Liver (tissue), 9 donors: ENCODE measurements around a stretch of chr1.

DNA sequence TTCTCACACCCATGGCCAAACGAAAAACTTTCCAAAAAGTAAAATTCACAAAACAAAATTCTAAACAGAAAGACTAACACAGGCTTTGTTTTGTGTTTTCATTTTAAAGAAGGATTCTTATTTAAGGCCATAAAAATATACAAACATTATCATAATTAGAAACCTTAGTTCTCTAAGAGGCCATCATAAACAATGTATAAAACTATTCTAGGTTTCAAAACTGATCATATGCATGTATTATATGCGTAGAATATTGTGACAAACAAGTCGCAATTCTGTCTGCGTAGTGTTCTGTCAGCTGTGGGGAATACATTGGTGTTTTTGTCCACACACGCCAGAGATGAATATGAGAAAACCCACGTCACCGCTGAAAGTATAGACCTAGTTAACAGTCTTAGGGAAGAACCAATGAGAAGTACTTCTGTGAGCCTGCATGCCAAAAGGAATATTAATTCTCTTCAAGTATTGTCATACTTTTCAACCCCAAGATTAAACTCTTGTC, 55.5 kb upstream of the RGS1 start:
- PRO-cap, 5 experiments, result no peak in any of the 5 experiments
- RAMPAGE, long total RNA, 2 experiments, result no peak in any of the 2 experiments
- RRBS, result no CpG with 5 or more reads among the region's 7 CpGs

DNA sequence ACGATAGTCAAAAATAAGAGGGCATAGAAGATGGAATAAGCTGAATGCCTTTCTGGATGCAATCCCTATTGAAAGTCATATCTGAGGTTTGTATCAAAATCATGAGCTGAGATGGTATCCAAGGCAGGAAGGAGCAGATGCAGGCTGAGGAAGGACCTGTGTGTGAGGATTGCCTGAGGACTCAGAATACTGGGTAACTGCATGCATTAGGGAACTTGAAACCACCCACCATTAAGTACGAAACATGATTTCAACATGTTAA, 29.6 kb upstream of the RGS1 start:
- PRO-cap, 5 experiments, result peak in 1 of 5 experiments; most common minus-strand start position 183 of the sequence (in 1)
- RAMPAGE, long total RNA, 2 experiments, result no peak in any of the 2 experiments
- RRBS, result no CpG with 5 or more reads among the region's 2 CpGs

- PRO-cap, 5 experiments, result no peak in any of the 5 experiments
- RAMPAGE, long total RNA, 2 experiments, result no peak in any of the 2 experiments
- RRBS, result no CpG with 5 or more reads among the region's 1 CpG
These were observed 7.4 kb upstream of the RGS13 start for GRCh38 chr1:192628457-192628981.

DNA sequence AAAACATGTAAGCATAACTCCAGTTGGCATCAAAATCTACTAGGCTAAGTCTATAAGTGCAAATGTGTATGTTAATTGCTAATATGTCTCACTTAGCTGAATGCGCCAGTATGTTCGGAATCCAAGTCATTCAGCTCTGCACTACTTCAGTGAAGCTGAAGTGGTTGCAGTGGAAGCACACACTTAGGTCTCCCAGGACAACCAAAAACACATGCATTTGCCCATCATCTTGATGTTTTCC, 41.1 kb upstream of the RGS2 start:
- PRO-cap, 5 experiments, result no peak in any of the 5 experiments
- RAMPAGE, long total RNA, 2 experiments, result no peak in any of the 2 experiments
- RRBS, result no CpG with 5 or more reads among the region's 2 CpGs

DNA sequence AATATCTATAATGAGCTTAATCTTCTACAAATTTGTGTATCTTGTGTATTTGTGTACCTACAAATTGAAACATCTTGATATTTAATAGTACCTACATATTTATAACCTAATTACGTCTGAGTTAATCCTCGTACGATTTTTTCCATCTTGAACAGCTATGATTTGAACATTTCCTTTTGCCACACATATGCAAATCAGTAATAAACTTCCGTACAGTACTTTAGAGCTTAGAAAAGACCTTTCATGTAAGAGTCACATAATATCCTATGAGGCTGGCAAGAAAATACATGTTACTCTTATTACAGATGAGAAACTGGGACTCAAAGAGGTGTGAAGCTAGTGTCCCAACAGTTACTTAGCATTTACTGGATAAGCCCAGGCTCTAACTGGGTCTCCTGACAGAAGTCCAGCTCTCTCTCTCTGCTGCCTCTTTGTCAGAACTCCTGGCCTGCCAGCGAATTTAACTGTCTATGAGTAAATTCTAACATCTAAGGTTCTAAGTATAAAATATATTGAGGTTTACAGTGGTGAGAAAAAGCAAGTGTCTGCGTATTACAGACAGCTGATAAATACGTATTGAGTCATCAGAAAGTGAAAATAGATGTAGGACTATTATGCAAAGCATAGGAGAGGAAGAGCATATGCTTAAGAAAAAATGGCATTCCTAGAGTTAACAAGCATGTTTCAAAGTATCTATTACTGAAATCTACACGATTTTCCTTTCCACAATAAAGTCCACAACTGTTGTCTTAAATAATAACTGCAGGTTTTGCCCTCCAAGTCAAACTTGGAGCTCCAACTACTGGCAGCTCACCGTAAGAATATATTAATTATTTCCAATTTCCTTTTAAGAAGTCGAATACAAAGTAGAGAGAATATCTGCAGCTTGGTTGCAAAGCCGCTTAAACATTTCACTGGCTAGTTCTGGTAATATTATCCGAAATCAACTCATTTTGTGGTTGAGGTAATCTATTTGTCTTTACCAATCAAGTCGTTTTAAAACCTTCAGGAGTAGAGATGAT, 1.6 kb upstream of the RGS2 start:
- PRO-cap, 5 experiments, result no peak in any of the 5 experiments
- RAMPAGE, long total RNA, 2 experiments, result no peak in any of the 2 experiments
- RRBS, result no CpG with 5 or more reads among the region's 13 CpGs

- PRO-cap, 5 experiments, result no peak in any of the 5 experiments
- RAMPAGE, long total RNA, 2 experiments, result no peak in any of the 2 experiments
- RRBS, result no CpG with 5 or more reads among the region's 4 CpGs
These were observed 45.9 kb downstream of the UCHL5 start for GRCh38 chr1:193013179-193013841.

DNA sequence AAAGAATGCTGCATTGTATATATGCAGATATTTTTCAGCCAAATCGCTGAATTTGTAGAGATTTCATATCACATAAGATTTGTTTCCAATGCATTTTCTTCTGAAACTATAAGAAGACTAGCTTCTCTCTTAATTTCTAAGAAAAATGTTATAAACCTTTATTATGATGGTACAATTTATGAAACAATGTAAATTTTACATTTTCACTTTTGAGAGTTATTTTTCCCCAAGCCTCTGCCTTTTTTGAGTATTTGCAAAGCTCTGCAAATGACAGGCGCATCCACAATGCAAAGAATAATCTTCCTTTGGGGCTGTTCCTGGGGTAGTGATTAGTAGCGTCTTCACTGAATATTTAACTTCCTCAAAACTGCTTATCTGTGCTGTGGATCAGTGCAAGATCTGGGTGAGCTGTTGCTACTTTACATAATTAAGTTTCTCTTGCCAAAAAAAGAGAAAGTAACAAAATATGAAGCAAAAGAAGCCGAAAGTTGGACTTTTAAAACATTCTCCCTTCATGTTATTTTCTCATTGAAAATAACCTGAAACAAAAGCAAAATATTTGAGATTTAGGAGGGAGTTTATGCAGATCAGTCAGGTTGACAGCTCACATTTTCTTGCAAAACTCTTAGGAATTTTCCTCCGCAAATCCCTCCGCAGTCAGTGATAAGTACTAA, 276.2 kb upstream of the B3GALT2 start:
- PRO-cap, 5 experiments, result no peak in any of the 5 experiments
- RAMPAGE, long total RNA, 2 experiments, result no peak in any of the 2 experiments
- RRBS, result no CpG with 5 or more reads among the region's 6 CpGs

DNA sequence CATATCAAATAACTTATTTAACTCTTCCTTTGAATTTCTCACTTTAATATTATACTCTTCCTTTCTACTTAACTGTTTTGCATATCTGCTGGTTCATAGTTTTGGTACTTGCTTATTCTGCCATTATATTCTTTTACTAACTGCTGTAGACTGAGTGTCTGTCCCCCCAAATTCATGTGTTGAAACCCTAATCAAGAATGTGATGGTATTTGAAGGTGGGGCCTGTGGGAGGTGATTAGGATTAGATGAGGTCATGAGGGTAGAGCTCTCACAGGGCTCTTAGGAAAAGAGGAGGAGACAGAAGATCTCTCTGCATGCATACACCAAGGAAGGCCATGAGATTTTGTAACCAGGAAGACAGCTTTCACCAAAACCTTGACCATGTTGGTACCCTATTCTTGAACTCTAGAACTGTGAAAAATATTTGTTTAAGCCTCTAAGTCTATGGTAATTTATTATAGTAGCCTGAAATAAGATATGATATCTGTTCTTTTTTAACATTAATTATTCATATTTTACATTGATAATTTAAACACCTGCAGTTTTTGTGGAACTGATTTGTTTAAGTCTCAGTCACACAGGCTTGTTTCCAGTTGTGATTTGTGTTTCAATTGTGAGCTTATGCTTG, 354.2 kb upstream of the B3GALT2 start:
- PRO-cap, 5 experiments, result no peak in any of the 5 experiments
- RAMPAGE, long total RNA, 2 experiments, result no peak in any of the 2 experiments

GRCh38 chr1:193569595-193570222, 383.3 kb upstream of the B3GALT2 start:
- PRO-cap, 5 experiments, result no peak in any of the 5 experiments
- RAMPAGE, long total RNA, 2 experiments, result no peak in any of the 2 experiments

GRCh38 chr1:194069630-194069995, 883.2 kb upstream of the B3GALT2 start:
- PRO-cap, 5 experiments, result no peak in any of the 5 experiments
- RAMPAGE, long total RNA, 2 experiments, result no peak in any of the 2 experiments
- RRBS, result no CpG with 5 or more reads among the region's 3 CpGs

DNA sequence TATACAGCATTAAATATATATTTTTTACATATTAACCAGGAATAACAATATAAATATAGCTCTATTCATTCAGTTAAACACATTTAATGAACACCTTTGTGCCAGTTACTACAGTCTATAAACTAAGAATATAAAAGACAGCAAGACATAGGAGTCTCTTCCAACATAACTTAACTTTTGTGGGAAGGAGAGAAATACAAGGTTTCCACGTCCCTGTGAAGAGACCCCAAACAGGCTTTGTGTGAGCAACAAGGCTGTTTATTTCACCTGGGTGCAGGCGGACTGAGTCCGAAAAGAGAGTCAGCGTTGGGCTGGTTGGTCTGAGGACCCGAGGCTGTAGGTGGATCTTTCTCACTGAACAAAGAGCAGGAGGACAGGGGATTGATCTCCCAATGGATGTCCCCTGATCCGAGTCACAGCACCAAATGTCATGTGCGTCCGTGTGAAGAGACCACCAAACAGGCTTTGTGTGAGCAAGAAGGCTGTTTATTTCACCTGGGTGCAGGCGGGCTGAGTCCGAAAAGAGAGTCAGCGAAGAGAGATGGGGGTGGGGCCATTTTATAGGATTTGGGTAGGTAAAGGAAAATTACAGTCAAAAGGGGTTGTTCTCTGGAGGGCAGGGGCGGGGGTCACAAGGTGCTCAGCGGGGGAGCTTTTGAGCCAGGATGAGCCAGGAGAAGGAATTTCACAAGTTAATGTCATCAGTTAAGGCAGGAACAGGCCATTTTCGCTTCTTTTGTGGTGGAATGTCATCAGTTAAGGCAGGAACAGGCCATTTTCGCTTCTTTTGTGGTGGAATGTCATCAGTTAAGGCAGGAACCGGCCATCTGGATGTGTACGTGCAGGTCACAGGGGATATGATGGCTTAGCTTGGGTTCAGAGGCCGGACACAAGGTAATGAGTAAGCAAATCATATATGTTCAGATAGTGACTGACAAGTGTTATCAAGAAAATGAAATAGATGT, 760.2 kb downstream of the KCNT2 start:
- PRO-cap, 5 experiments, result no peak in any of the 5 experiments
- RAMPAGE, long total RNA, 2 experiments, result no peak in any of the 2 experiments
- RRBS, result no CpG with 5 or more reads among the region's 18 CpGs

- PRO-cap, 5 experiments, result peak in 2 of 5 experiments; most common plus-strand start chr1:196152324 (in 2)
- RAMPAGE, long total RNA, 2 experiments, result no peak in any of the 2 experiments
- RRBS, result no CpG with 5 or more reads among the region's 3 CpGs
These were observed 456.1 kb downstream of the KCNT2 start for GRCh38 chr1:196152160-196152420.

DNA sequence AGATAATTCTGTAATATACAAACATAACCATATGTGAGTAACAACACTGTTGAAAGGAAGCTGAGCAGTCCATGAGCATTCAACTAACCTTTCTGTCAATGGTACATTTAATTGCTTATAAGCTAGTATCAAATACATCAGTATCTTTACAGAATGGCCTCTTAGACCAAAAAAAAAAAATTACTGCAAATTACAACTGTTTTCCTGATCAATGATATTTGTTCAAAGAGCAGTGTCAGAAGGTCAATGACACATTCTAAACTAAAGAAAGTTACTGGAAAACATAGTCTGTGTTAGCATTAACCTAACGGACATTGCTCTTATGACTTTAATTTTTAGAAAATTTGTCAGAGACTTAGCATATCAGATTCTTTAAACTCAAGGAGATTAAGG, 162.5 kb downstream of the KCNT2 start:
- PRO-cap, 5 experiments, result peak in 4 of 5 experiments; most common plus-strand start position 284 of the sequence (in 1); most common minus-strand start position 92 of the sequence (in 3)
- RAMPAGE, long total RNA, 2 experiments, result no peak in any of the 2 experiments
- RRBS, result no CpG with 5 or more reads among the region's 1 CpG

DNA sequence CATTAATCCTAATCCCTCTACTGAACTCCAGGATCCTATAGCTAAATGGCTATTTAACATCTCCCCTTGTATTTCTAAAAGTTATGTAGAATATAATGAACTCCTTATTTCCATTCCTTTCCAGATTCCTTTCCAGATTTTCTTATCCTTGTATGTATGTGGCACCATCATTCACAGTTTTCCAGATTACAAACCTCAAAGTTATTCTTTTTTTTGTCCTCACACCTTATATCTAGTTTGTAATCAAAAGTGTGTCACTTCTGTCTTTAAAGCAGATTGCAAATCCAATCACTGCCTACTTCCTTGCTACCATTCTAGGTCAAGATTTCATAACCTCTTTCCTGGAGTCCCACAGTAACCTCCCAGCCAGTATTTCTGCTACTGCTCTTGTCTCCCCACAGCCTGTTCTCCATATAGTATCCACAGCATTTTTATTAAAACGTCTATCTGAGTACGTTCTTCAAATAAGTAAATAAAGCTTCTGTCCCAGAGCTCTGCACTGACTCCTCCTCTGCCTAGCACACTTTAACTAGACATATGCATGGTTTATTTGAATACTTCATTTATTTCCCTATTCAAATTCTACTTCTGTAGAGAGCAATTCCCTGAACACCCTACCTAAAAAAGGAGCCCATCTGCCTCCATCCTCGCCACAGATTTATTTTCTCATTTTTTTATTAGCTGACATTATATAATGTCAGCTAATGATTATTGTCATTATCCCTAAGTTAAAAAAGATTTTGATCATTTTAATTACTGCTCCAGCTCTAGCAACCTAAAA, 157.7 kb downstream of the KCNT2 start:
- PRO-cap, 5 experiments, result peak in 2 of 5 experiments; most common plus-strand start position 372 of the sequence (in 1); most common minus-strand start position 188 of the sequence (in 1)
- RAMPAGE, long total RNA, 2 experiments, result no peak in any of the 2 experiments
- RRBS, result no CpG with 5 or more reads among the region's 3 CpGs

- PRO-cap, 5 experiments, result peak in 5 of 5 experiments; most common plus-strand start chr1:196608209 (in 4); most common minus-strand start chr1:196608099 (in 3)
- RAMPAGE, long total RNA, 2 experiments, result no peak in any of the 2 experiments
- RRBS, result no CpG with 5 or more reads among the region's 7 CpGs
These were observed 337 bp downstream of the KCNT2 start for GRCh38 chr1:196607904-196608302.

DNA sequence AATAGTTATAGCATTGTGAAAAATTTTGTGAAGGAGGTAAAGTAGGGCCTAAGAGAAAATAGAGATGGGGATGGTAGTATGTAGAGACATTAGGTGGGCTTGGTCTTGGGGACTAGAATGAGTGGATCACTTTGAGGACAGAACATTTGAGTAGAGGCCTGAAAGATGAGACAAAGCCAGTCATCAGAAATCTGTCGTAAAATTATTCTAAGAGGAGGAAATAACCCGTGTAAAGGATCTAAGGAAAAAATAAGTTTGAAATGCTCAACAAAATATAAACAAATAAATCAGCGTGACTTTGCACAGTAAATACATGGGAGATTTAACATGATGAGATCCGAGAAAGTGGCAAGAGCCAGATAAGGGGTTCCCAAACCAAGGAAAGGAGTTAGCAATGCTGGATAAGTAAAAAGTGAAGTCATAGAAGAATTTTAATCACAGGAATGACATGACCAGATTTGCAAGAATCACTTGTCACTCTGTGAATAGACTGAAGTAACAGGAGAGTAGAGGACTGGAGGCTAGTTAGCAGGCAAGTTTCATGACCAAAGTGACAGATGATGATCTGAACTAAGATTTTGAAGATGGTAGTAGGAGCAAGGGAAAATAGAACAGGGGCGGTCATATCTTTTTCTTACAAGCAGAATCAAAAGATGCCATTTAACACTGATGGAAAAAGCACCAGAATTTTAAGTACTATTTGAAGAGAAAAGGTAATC, 8.3 kb downstream of the CFH start:
- PRO-cap, 5 experiments, result peak in 1 of 5 experiments; most common minus-strand start position 552 of the sequence (in 1)
- RAMPAGE, long total RNA, 2 experiments, result no peak in any of the 2 experiments
- RRBS, result no CpG with 5 or more reads among the region's 5 CpGs

DNA sequence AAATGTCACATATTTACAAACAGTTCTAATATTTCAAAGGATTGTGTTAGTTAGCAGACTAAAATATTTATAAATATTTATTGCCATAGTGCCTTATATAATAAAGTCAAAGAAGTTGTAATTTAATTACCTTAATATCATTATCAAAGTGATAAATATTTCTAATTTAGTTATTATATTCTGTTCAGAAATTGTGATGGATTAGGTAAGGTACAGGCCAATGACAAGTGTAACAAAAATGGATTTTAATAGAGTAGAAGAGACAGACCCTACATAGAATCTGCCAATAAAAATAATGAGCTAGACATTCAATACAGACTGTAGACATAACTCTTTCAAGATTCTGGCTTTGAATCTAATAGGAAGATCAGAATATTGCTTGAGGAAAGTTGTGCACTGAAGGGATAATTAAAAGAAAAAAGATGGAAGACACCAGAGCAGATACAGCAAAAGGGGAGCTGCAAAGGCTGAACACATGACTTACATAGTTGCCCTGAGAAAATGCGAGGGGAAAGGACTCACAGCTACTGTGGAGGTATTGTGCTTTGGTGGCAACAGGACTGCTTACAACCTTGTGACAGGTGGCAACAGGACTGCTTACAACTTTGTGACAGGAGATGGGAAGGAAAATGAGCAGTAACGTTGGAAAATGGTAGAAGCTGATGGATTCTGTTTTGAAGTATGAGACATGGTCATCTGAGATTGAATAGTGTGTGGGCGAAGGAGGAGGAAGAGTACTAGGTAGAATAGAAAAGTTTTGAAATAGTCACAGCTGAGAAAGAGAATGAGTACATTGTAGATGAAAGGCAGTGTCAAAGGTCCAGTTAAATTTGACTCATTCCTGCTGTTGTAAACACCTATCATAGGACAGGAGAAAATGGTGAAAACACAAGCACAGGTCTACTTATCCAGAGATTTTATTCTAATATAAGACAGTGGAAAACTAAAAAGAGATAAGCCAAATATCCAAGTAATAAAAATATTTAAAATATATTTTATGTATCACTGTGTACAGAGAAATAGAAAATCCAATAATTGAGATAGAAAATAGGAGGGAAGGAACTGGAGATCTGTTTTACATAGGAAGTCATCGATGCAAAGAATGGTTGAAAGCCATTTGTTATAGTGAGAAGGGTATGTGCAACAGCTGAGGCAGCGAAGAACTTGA, 57.0 kb upstream of the CFHR3 start:
- PRO-cap, 5 experiments, result peak in 1 of 5 experiments; most common plus-strand start position 191 of the sequence (in 1)
- RAMPAGE, long total RNA, 2 experiments, result no peak in any of the 2 experiments
- RRBS, result no CpG with 5 or more reads among the region's 5 CpGs

GRCh38 chr1:196823446-196823695, 3.8 kb downstream of the CFHR1 start:
- PRO-cap, 5 experiments, result peak in 4 of 5 experiments; most common minus-strand start chr1:196823498 (in 4)
- RAMPAGE, long total RNA, 2 experiments, result no peak in any of the 2 experiments
- RRBS, result no CpG with 5 or more reads among the region's 1 CpG

DNA sequence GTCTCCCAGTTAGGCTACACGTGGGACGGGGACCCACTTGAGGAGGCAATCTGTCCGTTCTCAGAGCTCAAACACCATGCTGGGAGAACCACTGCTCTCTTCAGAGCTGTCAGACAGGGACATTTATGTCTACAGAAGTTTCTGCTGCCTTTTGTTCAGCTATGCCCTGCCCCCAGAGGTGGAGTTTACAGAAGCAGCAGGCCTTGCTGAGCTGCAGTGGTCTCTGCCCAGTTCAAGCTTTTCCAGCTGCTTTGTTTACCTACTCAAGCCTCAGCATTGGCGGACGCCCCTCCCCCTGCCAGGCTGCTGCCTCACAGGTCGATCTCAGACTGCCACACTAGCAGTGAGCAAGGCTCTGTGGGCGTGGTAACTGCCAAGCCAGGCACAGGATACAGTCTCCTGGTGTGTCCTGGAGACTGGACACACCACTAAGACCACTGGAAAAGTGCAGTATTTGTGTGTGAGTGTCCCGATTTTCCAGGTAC, 14.5 kb downstream of the CFHR5 start:
- PRO-cap, 5 experiments, result peak in 4 of 5 experiments; most common plus-strand start position 343 of the sequence (in 3); most common minus-strand start position 244 of the sequence (in 3)
- RAMPAGE, long total RNA, 2 experiments, result no peak in any of the 2 experiments
- RRBS, result no CpG with 5 or more reads among the region's 8 CpGs

- PRO-cap, 5 experiments, result peak in 4 of 5 experiments; most common minus-strand start chr1:197066478 (in 4)
- RAMPAGE, long total RNA, 2 experiments, result no peak in any of the 2 experiments
- RRBS, result no CpG with 5 or more reads among the region's 1 CpG
These were observed 788 bp downstream of the F13B start for GRCh38 chr1:197066316-197066627.